Prostate gland (tissue), 2 donors: ENCODE results near the gene CTAG2.

DNA sequence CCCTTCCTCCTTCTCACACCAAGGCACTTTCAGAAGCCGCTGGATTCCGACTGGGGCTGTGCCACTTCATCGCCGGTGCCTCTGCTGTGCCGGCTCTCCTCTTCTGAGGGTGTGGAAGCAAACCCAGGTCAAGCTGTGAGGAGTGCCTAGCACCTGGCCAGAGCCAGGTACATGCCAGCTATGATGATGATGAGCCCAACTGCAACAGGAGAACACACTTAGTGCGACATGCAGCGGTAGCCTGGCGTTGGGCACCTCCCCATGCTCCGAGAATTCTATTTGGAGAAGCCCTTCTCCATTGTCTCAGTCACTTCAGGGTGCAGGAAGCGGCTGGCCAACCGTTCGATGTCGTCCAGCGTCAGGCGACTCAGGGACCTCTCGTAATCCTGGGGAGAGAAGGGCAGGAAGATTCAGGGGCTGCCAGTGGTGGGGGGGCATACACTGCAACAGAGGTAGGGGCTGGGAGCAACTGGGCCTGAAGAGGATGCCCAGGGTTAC is 1.1 kb downstream of the UBL4A start:
- PRO-cap: no peak
- RAMPAGE, long total RNA, 2 experiments: no peak in any of the 2 experiments

GRCh38 chrX:154511408-154511851 is 4.6 kb downstream of the FAM3A start:
- PRO-cap: no peak
- RAMPAGE, long total RNA, 2 experiments: no peak in any of the 2 experiments

- PRO-cap: no peak
- RAMPAGE, long total RNA, 2 experiments: no peak in any of the 2 experiments
These were observed 14.6 kb downstream of the G6PD start for GRCh38 chrX:154531885-154532555.

GRCh38 chrX:154653350-154653724 is at the start of gene CTAG2:
TSS of gene CTAG2 (minus strand) at chrX:154653579.
- PRO-cap: no peak
- RAMPAGE, long total RNA, 2 experiments: no peak in any of the 2 experiments

- PRO-cap: no peak
- RAMPAGE, long total RNA, 2 experiments: no peak in any of the 2 experiments
These were observed 16.6 kb downstream of the GAB3 start for GRCh38 chrX:154734011-154735041.

DNA sequence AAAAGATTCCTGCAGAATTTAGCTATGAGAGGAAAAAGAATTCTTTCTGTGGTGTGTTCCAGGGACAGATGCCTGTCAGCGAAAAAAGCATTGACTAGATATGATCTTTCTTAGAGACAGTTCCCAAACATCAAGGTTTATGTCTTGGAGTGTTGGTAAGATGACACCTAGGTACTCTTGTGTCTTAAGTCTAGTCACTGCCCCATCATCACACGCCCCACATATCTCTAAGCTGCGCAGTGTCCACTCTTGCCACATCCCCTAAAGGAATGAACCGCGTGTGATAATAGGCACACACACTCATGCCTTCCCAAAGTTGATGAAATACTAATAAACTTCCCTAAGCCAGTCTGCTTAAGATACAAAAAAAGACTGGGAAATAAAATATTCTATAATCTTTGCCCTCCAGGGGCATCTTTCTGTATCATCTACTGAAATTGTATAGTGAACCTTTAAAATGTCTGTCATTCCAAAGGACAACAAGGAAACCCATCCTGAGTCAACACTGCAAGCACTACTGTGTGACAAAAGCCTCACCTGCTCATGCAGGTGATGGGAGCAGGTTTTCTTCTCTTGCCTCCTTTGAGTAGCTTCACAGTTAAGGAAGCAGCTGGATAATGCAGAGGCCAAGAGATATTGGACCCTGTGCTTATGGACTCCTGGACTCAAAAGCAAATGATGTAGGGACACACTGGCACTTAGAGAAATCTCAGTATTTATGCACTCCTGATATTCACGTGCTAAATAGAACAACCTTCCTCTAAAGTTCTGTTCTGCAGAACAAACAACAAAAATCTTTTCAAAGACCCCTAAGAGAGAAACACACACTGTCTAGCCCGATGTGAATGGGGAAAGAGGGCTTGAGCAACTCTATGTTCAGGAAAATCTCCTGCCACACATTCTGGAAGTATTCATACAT is 1.7 kb downstream of the GAB3 start:
- PRO-cap: no peak
- RAMPAGE, long total RNA, 2 experiments: no peak in any of the 2 experiments

DNA sequence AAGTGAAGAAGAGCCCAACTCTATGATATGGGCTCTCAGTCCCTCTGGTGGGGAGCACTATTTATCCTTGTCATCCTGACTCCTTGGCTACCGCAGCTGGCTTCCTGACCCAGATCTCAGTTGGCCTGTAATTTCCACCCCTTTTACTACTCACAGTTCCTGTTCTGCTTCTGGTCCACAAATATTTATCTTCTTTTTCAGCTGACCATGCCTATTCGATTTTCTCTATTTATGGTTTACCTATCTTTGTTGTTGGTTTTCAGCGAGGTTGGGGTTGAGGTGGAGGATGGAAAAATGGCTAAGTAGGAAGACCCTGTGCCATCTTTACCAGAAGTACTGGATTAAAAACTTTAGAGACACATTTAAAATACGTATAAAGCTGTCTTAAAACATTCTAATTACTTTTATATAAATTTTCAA is 33.7 kb downstream of the F8 start:
- PRO-cap: no peak
- RAMPAGE, long total RNA, 2 experiments: no peak in any of the 2 experiments

GRCh38 chrX:155006965-155007327 is 15.6 kb downstream of the F8 start:
- PRO-cap: no peak
- RAMPAGE, long total RNA, 2 experiments: no peak in any of the 2 experiments

DNA sequence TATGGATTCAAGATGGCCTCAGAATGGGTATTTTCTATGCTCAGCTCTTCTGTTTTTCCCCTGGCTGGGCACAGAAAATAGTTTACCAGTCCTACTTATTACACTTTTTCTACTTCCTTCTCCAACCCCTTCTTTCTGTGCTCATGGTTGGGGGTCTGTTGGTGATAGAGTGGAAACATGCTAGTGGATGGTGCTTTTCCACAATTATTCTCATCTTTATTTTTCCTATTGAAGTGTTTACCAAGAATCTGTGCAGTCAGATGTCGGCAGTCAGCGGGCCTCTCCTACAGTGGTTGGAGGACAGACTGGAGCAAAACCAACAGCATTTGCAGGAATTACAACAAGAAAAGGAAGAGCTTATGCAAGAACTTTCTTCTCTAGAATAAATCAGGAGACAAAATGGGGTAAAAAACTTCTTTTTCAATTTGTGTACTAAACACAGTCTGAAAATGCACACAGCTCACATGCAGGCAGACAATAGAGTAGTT is 48.5 kb downstream of the BRCC3 start:
- PRO-cap: no peak
- RAMPAGE, long total RNA, 2 experiments: no peak in any of the 2 experiments

GRCh38 chrX:155330847-155331430 is 3.5 kb downstream of the CLIC2 start:
- PRO-cap: no peak
- RAMPAGE, long total RNA, 2 experiments: no peak in any of the 2 experiments

GRCh38 chrX:155334037-155334353 is 419 bp downstream of the CLIC2 start:
- PRO-cap: no peak
- RAMPAGE, long total RNA, 2 experiments: no peak in any of the 2 experiments

- PRO-cap: no peak
- RAMPAGE, long total RNA, 2 experiments: no peak in any of the 2 experiments
These were observed 30.4 kb upstream of the IL9R start for GRCh38 chrX:155967123-155967383.